Heart left ventricle (tissue), 7 donors: ENCODE data around the genes FOXM1 and TULP3.

DNA sequence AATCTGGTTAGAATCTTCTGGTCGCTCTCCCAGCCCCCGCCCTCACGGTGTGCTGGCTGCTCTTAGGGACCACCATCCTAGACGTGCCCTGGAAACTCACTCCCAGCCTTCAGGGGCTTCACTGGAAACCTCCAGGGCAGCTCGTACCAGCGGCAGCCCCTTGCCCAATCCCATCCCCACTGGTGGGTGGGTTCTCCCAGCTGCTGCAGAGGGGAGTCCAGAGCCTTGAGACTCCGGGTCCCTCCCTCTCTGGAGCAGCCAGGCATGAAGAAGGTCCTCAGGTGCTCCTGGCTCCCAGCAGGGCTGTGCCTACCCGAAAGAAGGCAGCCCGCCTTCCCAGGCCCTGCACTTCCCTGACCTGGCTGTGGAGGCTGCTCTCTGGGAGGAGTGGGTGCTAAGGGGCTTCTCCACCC is 115.8 kb upstream of the FKBP4 start:
- PRO-cap, 6 experiments = no peak in any of the 6 experiments
- RAMPAGE, long total RNA, 2 experiments = no peak in any of the 2 experiments
- RRBS = no CpG with 5 or more reads among the region's 9 CpGs

GRCh38 chr12:2796917-2797538 is 2.3 kb downstream of the FKBP4 start:
- PRO-cap, 6 experiments = no peak in any of the 6 experiments
- RAMPAGE, long total RNA, 2 experiments = no peak in any of the 2 experiments
- RRBS = no CpG with 5 or more reads among the region's 6 CpGs

DNA sequence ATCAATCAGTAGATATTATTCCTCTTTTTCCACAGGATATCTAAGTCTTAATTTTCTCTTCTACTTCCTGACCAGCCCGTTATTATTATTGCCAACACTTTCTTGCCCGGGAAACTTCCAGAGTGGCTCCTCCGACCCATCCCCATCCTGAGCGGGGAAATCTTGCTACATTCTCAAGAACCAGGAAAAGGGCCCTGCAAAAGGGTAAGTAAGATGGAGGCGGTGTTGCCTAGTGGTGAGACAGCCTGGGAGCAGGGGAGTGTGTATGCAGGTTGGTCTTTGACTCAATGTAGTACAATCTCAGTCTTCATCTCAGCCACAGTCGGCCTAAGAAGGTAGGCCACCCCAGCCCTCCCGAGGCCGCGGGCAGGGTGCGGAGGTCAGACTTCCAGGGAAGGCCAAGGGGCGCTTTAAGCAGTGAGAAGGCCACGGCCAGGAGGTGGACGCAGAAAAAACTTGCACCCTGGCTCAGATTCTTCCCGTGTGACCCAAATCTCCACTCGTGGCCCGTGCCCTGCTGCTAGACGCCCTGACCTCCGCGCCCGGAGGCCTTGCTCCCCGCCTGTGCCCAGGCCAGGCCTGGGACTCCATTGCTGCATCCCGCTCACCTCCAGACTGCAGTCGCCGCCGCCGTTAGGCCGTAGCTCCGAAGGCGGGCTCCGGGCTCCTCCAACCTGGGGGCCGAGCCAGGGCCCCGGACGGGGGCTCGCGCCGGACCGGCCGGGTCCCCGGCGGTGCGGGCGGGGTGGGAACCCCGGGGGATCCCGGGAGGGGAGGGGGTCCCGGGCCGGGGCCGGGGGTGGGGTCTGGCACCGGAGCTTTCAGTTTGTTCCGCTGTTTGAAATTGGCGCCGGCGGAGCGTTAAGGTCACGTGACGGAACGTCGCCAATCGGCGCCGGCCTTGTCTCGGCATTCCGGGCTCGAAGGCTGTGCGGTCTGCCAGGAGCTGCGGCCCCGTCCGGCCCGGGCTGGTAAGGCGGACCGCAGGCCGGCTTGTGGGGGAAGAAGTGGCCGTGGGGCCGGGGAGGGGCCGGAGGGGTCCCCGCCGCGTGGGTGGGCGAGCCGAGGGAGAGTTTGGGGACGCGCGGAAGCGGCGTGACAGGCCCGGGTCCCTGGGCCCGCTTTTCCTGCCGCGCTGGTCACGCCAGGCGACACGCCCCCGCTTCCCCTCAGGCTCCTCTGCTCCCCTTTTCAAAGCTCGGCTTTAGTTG is at the start of gene FOXM1:
Gene FOXM1 (minus strand): TSS at position 863 of the 1,211 bp plus-strand sequence.
- PRO-cap, 6 experiments = peak in 6 of 6 experiments; most common plus-strand start position 912 of the sequence (in 6); most common minus-strand start position 823 of the sequence (in 1)
- RAMPAGE, long total RNA, 2 experiments = start-site peak on the plus strand in 2 of 2 experiments, centred at positions 899 to 919 of the sequence, 102 to 120 reads per replicate
- RRBS = 1% methylated on average over 40 of the region's 93 CpGs

GRCh38 chr12:2890159-2890990 is at the start of gene TULP3:
Gene TULP3 (plus strand): TSS chr12:2890891.
- PRO-cap, 6 experiments = peak in 6 of 6 experiments; most common plus-strand start chr12:2890891 (in 6); most common minus-strand start chr12:2890679 (in 4)
- RAMPAGE, long total RNA, 2 experiments = start-site peak on the plus strand in 2 of 2 experiments, at chr12:2890874-2890935 at its widest, 42 to 114 reads per replicate
- RRBS = 2% methylated on average over 16 of the region's 67 CpGs

GRCh38 chr12:2962851-2963670 is 3.9 kb downstream of the TEAD4 start:
- PRO-cap, 6 experiments = peak in 5 of 6 experiments; most common plus-strand start chr12:2963340 (in 4); most common minus-strand start chr12:2963229 (in 2)
- RAMPAGE, long total RNA, 2 experiments = no peak in any of the 2 experiments
- RRBS = 5% methylated on average over 2 of the region's 16 CpGs

DNA sequence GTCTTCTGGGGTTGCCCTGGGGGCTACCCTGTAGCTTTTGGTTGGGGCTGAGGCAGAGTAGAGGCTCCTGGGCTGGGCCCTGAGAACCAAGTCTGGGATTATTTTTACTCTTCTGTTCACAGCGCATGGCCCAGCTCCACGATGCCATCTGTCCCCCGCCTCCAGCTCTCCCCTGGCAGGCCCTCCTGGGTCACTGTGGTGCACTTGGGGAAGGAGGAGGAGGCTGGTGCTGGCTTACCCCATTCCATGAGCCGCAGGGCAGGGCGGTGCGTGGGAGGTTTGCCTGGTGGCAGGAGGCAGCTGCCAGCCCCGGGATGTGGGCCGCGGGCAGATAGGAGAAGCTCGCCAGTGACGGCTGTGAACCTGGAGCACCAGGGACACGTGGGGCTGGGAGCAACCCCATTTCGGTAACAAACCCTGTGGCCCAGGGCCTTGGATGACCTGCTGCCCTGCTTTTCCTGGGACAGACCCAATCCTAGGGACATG is 23.2 kb downstream of the TEAD4 start:
- PRO-cap, 6 experiments = no peak in any of the 6 experiments
- RAMPAGE, long total RNA, 2 experiments = no peak in any of the 2 experiments
- RRBS = no CpG with 5 or more reads among the region's 13 CpGs

- PRO-cap, 6 experiments = no peak in any of the 6 experiments
- RAMPAGE, long total RNA, 2 experiments = no peak in any of the 2 experiments
- RRBS = 43% methylated on average over 2 of the region's 18 CpGs
Measured at GRCh38 chr12:3033482-3034048, 43.6 kb upstream of the TSPAN9 start.

GRCh38 chr12:3042484-3043087 is 34.6 kb upstream of the TSPAN9 start:
- PRO-cap, 6 experiments = peak in 3 of 6 experiments; most common plus-strand start chr12:3042787 (in 1); most common minus-strand start chr12:3042633 (in 2)
- RAMPAGE, long total RNA, 2 experiments = no peak in any of the 2 experiments
- RRBS = no CpG with 5 or more reads among the region's 10 CpGs

- PRO-cap, 6 experiments = no peak in any of the 6 experiments
- RAMPAGE, long total RNA, 2 experiments = no peak in any of the 2 experiments
- RRBS = no CpG with 5 or more reads among the region's 7 CpGs
Measured at GRCh38 chr12:3049460-3049831, 27.7 kb upstream of the TSPAN9 start.

DNA sequence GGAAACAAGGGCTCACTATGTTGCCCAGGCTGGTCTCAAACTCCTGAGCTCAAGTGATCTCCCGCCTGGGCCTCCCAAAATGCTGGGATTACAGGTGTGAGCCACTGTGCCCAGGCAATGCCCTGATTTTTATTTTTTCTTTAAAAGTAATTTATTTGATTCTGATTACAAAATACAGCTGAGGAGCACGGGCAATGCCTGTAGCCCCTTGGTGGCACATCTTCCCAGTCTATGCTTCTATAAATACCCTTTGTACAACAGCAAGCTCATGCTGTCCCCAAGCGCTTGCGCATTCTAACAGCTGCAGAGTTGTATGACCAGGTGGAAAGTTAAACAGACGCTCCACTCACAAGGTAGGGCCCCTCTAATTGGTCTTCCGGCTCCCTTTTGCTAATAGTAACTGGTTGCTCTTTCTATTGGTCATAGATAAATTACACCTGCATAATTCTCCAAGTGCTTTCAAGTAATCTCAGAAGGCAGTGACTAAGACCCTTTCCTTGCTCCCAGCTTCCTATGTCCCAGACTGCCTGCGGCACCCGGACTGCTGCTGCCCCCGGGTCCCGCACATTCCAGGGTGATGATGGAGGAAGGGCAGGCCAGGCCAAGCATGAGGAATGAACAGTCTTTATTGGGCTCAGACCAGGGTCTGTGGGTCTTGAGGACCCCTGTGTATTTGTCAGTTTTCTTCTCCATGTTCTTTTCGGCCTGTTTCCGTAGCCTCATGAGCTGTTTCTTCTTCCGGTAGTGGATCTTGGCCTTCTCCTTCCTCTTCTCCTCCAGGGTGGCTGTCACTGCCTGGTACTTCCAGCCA is 6.1 kb upstream of the TSPAN9 start:
- PRO-cap, 6 experiments = peak in 4 of 6 experiments; most common plus-strand start position 290 of the sequence (in 2); most common minus-strand start position 231 of the sequence (in 2)
- RAMPAGE, long total RNA, 2 experiments = no peak in any of the 2 experiments
- RRBS = no CpG with 5 or more reads among the region's 13 CpGs

- PRO-cap, 6 experiments = no peak in any of the 6 experiments
- RAMPAGE, long total RNA, 2 experiments = no peak in any of the 2 experiments
- RRBS = no CpG with 5 or more reads among the region's 3 CpGs
Measured at GRCh38 chr12:3213658-3213903, 136.4 kb downstream of the TSPAN9 start.

DNA sequence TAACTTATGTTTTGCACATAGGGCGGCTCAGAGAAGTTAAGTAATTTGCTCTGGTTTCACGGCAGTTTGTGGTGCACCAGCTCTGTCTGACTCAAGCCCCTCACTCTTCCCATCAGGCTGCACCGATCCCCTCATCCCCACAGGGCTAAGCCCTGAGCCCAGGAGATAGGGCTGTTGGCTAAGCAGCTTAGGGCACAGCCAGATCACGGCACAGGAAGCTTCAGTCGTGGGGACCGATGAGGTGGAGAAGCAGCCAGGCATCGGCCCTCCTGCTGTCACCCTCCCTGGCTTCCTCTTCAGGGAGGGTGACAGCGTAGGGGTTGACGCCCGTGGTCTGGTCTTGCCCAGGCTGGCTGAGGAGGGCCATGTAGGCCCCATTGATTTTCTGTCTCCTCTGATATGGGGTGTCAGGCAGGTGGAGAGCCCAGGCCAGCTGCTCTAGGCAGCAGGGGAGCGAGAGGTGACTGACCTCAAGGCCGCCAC is 166.2 kb downstream of the TSPAN9 start:
- PRO-cap, 6 experiments = peak in 3 of 6 experiments; most common plus-strand start position 223 of the sequence (in 3)
- RAMPAGE, long total RNA, 2 experiments = no peak in any of the 2 experiments
- RRBS = no CpG with 5 or more reads among the region's 12 CpGs

GRCh38 chr12:3251504-3252089 is 174.4 kb downstream of the TSPAN9 start:
- PRO-cap, 6 experiments = peak in 3 of 6 experiments; most common plus-strand start chr12:3251992 (in 1); most common minus-strand start chr12:3251739 (in 2)
- RAMPAGE, long total RNA, 2 experiments = no peak in any of the 2 experiments
- RRBS = 10% methylated on average over 1 of the region's 9 CpGs

DNA sequence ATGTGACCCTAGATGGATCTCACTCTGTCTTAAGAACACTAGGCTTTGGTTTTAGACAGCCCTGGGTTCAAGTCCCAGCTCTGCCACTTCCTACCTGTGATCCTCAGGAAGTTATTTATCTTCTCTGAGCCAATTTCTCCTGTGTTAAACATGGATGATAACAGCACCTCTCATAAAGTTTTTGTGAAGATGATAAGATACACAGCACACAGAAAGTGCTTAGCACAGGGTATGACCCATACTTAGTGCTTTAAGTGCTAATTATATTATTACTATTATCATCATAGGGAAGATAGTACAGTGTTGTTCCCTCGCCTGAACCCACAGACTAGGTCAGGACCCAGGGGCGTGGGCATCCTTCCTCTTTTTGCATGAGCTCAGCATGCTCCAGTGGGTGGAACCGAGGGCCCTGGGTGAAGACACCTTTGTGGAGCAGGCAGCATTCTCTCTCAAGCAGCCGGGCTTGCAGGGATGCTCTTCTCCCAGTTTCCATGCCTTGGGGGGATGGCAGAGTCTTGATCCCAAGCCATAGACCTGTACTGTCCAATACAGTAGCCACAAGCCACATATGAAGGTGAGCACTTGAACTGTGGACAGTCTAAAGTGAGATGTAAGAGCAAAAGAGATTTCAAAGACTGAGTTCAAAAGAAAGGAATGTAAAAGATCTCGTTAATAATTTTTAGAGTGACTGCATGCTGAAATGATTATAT is 34.8 kb downstream of the CRACR2A start:
- PRO-cap, 6 experiments = no peak in any of the 6 experiments
- RAMPAGE, long total RNA, 2 experiments = no peak in any of the 2 experiments
- RRBS = no CpG with 5 or more reads among the region's 5 CpGs

DNA sequence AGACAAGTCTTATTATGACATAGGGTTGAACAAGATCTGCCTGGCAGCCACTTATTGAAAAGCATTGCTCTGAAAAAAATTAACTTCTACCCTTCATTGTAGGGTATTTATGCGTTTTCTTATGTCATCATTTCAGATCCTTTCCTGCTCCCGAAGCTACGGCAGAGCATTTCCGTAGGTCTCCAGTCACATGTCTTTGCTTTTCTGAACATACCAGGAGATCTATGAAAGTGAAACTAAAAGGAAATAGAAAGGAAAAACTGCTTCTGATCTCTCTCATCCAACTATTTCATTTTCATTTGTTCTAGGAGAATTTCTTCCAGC is 11.9 kb upstream of the PARP11 start:
- PRO-cap, 6 experiments = no peak in any of the 6 experiments
- RAMPAGE, long total RNA, 2 experiments = no peak in any of the 2 experiments
- RRBS = no CpG with 5 or more reads among the region's 4 CpGs

DNA sequence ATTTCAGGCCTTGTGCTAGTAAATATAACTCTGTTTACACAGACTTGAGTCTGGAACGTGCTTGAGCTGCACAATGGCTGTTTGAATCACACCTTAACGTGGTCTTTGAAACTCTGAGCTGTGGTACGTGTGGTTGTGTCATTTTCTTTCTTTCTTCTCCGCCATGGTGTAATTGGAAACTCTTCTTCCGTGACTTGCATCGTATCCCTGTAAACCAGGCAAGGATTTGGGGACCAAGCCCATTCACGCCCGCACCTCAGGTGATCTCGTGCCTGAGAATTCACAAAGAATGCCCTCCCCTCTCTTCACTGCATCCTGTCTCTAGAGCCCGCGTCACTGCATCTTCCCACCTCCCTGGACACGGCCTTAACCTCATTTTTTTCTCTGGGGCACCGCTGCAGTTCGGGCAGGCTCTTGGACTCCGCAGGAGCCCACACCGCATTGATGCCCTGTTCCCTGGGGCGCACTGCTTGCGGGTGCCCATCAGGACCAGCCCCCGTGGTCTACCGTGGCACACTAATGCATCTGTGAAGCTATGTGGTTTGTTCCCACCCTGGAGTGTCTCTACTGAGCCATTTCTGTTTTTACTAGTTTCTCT is 78.4 kb upstream of the PARP11 start:
- PRO-cap, 6 experiments = no peak in any of the 6 experiments
- RAMPAGE, long total RNA, 2 experiments = no peak in any of the 2 experiments
- RRBS = no CpG with 5 or more reads among the region's 20 CpGs

- PRO-cap, 6 experiments = no peak in any of the 6 experiments
- RAMPAGE, long total RNA, 2 experiments = no peak in any of the 2 experiments
- RRBS = no CpG with 5 or more reads among the region's 4 CpGs
Measured at GRCh38 chr12:4013312-4014057, 140.3 kb upstream of the PARP11 start.

DNA sequence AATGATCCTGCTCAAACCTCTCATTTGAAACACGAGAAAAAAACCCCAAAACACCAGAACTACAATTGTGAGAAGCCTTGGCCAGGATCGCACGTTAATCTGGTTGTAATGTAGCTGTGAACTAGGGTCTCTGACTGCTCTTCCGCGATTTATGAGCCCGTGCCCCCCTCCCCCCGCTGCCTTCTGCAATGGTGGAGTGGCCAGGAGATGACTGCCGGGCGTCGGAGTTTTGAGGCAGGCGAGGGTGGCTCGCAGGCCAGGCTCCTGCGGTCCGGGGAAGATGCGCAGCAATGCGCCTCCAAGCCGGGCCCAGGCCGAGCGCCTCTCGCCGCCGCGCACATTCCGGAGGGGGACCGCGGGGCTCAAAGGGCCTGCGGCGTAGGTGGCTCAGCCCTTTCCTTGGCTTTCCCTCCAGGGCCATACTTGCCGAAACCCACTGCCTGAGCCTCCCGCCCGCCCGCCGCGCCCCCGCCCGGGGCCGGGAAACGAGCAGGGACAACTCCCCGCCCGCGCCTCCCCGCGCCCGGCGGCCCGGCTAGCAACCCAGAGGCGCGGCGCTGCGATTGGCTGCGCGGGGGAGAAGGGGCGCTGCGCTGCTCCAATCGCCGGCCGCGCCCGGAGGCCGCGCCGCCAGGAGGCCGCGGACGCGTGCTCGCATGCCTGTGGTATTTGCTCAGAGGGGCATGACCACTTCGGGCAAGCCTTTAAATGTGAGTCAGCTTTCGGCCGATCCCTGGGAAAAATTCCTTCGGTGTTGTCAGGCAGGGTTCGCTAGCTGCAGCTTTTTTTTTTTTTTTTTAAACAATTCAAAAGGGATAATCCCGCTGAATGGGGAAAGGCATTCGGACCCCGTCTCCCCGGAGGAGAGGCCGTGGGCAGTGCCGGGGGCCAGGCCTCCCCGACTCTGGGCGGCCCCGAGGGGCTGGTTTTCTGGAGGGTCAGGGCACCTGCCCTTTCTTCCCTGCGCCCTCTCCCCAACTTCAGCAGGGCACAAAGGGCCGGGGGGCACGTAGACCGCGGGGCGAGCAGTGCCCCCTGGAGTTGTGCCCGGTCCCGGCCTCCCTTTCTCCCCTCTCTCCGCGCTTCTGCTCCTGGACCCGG is 158.0 kb upstream of the PARP11 start:
- PRO-cap, 6 experiments = peak in 4 of 6 experiments; most common plus-strand start position 736 of the sequence (in 3); most common minus-strand start position 537 of the sequence (in 3)
- RAMPAGE, long total RNA, 2 experiments = no peak in any of the 2 experiments
- RRBS = 9% methylated on average over 42 of the region's 92 CpGs

DNA sequence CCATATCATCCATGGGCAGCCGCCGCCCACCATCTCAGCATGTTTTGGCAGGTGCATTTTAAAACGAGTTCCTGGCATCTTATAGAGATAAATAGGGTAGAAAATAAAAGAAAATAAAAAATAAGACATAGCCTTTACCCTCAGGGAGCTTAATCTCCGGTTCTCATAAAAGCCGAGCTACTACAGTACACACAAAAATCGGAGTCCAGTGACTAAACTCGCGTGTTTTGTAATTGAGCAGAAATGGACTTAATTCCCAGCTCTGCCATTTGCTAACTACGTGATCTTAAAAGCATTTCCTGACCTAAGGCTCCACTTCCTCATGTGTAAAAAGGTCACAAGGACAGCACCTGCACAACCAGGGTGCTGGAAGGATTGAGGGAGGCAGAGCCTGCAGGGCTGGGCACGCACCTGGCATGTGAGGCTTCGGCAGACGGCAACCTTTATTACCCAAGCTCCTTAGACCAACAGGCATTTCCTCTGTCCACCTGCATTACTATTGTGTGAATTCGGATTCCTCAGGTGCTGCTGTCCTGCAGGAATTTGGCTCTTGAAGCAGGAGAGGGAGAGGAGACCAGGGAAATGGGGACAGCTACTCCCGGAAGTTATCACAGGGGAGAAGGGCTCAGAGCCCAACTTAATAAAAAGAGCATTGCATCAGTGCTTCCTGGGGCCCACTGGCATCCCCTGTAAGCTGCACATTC is 157.4 kb upstream of the CCND2 start:
- PRO-cap, 6 experiments = no peak in any of the 6 experiments
- RAMPAGE, long total RNA, 2 experiments = no peak in any of the 2 experiments
- RRBS = no CpG with 5 or more reads among the region's 14 CpGs

DNA sequence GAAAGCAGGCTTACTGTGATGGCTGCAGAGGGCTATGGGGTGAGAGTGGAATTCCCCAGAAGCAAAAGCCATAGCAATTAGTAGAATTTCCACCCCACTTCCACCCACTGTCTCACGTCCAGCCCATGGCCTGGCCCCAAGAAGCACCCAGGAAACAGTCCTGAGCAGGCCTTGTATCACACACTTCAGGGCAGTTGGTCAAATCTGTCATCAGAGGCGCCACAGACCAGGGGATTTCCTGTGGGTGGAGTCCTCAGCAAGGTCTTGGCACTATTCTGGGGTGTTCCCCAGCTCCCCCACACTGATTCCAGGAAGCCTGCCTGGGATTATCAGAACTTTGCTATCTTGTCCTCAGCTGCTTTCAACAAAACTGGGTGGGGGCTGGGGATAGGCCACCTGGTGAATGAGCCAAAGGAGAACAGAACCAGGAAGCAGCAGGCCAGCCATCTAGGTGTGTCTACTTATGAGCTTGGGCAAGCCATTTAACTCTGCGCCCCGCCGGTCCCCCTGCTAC is 120.1 kb upstream of the CCND2 start:
- PRO-cap, 6 experiments = no peak in any of the 6 experiments
- RAMPAGE, long total RNA, 2 experiments = no peak in any of the 2 experiments
- RRBS = no CpG with 5 or more reads among the region's 5 CpGs